Foreskin fibroblast (primary cell): ENCODE measurements around a stretch of chr2.

GRCh38 chr2:127105529-127106685 lies 1.0 kb downstream of the BIN1 start:
- RRBS: 2% methylated on average over 39 of the region's 64 CpGs

DNA sequence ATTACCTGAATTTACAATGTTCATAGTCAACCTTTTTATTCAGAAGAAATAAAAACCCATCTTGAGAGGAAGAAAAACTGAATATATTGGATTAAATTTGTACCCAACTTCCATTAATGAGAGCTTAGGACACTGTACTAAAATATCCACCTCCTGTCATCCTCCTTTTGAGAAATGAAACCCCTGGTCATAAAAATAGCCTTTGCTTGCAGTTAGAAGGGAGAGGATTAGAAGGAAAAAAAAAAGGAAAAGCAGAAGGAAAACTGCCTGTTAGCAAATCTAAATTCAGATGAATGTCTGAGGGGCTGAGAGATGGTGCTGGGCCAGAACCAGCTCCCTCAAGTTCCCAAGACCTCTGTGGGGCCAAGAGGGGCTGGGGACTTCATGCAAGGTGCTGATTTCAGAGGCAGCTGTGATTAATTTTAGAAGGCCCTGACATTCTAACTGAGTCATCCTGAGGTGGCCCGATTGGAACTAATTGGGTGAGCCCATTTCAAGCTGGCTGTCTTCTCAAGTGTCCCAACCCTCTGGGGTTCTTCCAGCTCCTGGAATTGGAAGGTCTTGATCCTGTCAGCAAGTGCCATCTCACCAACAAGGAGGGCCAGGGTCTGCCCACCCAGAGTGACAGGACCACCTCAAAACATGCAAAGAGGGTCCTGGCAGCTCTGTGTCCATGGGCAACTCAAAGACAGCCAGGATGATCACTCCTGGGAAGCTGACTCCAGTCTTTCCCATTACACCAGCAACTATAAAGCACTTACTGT lies 38.5 kb upstream of the BIN1 start:
- RRBS: no CpG with 5 or more reads among the region's 1 CpG

- RRBS: no CpG with 5 or more reads among the region's 8 CpGs
These were observed 45.2 kb downstream of the CYP27C1 start for GRCh38 chr2:127174928-127175349.

DNA sequence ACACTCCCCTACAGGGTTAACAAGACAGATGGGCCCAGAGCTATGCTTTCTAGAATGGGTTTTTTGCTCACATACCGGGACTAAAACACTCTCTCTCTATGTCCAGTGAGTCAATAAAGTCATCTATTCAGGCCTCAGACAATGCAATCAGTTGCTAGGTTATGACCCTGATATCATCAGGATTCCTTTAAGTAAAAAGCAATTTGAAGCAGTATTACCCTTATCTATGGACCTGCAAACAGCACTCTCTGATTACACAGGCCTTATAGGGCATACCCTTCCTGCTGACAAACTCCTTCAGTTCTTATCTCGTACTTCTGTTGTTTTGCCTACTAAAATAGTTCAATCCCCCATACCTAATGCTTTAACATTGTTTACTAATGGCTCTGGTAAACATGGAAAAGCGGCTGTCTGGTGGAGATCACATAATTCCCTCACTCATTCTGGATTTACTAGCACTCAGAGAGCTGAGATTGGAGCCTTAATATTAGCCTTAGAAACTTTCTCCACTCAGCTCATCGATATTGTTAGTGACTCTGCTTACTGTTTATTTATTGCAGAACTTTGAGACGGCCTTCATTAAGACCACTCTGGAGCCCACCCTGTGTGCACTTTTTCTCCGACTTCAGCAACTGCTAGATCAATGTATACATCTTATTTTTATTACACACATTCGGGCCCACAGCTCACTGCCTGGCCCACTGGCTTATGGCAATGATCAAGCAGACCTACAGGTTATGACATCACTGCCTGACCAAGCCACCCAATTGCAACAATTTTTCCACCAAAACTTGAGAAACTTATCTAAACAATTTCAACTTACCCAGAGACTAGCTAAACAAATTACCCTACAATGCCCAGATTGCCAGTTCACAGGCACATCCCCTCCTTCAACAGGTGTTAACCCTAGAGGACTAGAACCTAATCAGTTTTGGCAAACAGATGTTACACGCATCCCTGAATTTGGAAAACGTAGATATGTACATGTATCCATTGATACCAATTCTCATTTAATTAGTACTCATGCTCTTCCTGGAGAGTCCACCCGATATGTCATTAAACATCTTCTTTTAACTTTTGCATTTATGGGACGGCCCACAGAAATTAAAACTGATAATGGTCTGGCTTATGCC lies 13.7 kb downstream of the MAP3K2 start:
- RRBS: no CpG with 5 or more reads among the region's 11 CpGs

DNA sequence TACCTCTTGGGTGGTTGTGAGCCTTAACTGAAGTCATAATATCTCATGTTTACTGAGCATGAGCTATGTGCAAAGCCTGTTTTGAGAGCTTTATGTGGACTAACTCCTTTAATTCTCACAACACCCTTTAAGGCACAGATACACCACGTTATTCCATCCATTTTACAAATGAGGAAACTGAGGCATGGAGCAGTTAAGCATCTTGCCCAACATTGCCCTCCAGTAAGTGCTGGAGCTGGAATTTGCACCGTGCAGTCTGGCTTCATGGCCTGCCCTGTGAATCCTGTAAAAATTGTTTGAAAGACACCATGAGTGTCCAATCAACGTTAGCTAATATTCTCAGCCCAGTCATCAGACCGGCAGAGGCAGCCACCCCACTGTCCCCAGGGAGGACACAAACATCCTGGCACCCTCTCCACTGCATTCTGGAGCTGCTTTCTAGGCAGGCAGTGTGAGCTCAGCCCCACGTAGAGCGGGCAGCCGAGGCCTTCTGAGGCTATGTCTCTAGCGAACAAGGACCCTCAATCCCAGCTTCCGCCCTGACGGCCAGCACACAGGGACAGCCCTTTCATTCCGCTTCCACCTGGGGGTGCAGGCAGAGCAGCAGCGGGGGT lies 1.2 kb downstream of the PROC start:
- RRBS: no CpG with 5 or more reads among the region's 12 CpGs

GRCh38 chr2:127455535-127456165 lies 37.4 kb downstream of the PROC start:
- RRBS: no CpG with 5 or more reads among the region's 4 CpGs

GRCh38 chr2:127525315-127525889 lies 887 bp downstream of the IWS1 start:
- RRBS: no CpG with 5 or more reads among the region's 13 CpGs

GRCh38 chr2:127632477-127633143 lies 13.3 kb upstream of the GPR17 start:
- RRBS: no CpG with 5 or more reads among the region's 17 CpGs

DNA sequence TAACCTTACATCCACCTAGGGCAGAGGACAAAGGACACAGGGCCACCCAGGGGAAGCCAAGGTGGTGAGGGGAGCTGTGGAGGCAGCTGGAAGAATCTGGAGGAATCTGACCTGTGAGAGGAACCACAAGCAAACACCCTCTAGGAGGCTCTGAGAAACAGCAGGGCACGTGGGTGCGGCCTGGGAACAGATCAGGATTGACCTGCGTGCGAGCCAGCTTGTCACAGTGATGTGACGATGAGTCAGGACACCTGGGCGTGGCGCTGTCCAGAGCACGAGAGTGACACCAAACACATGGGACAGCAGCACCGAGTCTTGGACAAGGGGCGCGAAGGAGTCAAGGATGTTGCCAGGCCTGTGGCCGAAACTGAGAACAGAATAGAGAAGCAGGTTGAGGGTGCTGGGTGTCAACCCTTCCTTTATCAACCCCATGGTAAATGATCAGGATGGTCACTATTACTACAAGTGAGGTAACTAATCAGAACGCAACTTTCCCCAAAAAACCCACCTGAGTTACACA lies 739 bp upstream of the SFT2D3 start:
- RRBS: no CpG with 5 or more reads among the region's 13 CpGs

GRCh38 chr2:127737769-127738703 lies 36.7 kb downstream of the SFT2D3 start:
- RRBS: no CpG with 5 or more reads among the region's 3 CpGs

GRCh38 chr2:127745929-127746797 lies 44.9 kb downstream of the SFT2D3 start:
- RRBS: no CpG with 5 or more reads among the region's 4 CpGs

DNA sequence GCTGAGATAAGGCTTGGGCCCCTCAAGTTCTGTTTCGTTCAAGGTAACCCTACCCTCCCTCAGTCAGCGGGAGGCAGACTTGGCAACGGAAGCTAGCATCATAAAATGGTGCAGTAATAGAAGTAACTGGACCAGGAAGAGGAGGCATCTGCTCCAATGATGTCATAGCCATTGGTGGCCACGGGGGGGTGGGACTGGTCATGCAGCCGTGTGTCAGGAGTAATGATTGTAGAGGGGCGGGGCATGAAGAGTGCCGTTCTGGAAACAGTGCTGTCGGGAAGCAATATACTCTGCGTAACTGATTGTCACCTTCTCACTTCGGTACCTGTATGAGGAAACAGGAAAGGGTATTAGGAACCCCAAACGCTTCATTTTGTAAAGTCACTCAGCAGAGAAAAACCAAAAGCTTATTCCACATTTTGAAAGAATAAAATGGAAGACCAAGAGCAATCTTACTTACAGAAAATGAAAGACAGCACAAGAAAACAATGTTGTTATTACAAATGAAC lies 7.0 kb upstream of the POLR2D start:
- RRBS: no CpG with 5 or more reads among the region's 11 CpGs

DNA sequence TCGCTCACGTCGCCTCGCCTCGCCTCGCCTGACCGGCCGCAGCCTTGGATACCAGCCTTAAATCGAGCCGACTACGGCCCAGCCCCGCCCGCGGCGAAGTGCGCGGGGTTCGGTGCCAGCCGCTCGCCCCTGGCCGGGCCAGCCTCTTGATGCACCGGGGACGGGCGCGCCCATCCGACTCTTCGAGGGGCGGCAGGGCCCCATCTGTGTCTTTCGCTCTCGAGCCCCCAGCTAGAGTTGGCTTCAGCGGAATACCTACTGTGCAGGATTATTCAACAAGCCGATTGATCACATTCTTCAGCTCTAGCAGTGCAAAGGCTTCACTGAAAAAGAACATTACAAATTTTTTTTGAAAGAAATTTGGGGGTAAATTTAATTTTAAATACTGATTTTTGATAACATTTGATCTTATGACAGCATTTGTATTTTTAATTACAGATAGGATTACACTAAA lies 883 bp upstream of the AMMECR1L start:
- RRBS: no CpG with 5 or more reads among the region's 32 CpGs

DNA sequence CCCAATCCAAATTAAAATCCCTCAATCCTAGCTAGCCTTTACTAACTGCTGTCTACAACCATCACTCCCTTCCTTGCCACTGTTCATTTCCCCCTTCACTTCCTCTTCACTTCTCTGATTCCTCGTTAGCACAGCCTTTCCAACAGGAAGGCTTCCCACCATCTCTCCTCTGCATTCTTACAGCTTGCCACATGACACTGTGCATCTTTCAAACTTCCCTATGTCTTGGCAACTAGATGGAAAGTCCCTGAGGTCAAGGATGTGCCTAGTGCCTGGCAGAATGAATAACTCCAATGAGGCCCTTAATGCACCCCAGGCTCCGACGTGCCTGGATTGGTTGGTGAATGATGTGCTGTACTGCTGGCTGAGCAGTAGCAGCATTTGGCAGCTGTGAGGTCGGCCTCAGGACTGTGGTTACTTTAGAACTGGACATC lies 15.1 kb downstream of the SAP130 start:
- RRBS: no CpG with 5 or more reads among the region's 4 CpGs

DNA sequence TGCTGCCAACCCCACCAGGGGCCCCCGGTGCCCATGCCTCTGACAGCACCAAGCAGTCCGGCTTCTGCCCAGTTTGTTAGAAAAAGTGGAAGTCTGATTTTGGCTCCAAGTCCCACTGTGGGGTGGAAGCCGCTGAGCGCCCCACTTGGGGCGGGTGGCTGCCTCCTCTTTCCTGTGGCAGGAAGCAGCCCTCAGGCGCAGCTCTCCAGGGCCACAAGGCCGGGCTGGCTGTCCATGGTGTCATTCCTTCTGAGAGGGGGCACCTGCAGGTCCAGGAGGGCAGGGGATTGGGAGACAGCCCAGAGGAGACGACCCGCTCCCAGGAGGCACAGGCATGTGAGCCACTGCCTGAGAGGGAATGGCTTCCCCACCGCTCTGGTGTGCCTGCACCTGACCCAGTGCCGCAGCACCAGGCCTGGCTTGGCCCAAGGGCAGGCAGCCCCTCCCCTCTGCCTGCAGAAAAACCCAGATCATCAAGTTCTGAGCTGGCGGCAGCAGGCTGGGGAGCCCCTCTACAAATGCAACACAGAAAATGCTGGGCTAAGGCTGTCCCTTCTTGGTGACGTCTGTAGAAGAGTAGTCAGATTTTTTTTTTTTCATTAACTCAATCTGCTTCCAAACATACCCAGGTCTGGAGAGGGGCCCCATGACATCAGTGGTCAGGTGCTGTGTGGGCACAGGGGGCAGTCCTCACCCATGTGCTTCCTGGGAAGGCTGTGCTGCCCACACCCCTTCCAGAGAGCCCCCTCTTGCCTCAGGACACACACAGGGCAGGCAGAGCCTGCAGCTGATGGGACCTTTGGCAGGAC lies 38.4 kb downstream of the HS6ST1 start:
- RRBS: no CpG with 5 or more reads among the region's 13 CpGs

GRCh38 chr2:128316548-128317075 lies 2.1 kb downstream of the HS6ST1 start:
- RRBS: no CpG with 5 or more reads among the region's 6 CpGs

DNA sequence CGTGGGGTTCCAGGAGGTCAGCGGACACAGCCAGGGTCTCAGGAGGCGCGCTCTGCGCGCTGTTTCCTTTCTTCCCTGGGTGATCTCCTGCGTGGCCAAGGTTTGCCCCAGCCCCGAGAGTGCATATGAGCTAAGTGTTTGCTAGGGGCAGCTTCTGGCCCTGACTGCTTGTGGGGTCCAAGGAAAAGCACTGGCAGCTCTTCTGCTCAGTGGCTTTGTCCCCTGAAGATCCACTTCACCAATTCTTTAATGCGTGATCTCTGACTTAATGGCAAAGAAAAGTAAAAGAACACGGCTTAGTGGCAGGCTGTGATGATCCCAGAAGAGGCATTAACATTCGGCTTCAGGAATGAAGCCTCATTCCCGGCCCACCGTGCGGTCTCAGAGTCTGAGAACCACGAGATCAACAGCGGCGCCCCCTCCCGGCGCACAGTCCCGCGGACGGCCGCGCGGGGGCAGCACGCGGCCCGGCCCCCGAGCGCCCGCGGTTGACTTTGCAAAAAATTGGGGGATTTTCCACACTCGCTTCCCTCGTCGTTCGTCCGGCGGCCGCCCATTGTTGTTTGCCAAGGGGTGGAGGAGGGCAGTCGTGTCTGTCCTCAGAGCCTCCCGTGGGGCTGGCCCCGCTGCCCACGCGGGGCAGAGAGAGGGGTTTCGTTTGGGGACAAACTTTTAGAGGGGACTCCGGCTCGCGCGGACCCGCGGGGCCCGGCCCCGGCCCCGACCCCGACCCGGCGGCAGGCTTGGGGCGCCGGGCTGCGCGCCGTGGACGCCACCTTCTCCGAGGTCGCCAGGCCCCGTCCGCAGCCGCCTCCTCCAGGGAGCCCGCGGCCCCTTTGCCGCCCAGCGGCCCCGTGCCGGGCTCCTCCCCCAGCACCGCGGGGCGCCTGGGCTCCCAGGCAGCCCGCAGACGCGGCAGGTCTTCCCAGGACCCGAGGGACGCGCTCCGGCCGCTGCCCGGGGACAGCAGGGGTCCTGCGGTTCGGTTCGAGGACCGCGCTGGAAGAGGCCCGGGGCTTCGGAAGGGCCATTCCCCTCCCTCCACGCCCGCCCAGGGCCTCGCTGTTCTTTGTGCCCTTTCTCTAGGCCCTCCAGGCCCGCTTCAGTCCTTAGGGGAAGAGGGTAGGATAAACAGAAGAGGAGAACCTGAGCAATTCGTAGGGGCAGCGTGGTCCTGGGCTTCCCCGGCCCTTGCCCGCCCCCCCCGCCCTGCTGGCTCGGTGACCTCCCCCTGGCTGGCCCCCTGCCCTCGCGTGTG lies 3.3 kb upstream of the HS6ST1 start:
- RRBS: 2% methylated on average over 57 of the region's 105 CpGs

GRCh38 chr2:128425843-128426594 lies 107.4 kb upstream of the HS6ST1 start:
- RRBS: no CpG with 5 or more reads among the region's 12 CpGs

DNA sequence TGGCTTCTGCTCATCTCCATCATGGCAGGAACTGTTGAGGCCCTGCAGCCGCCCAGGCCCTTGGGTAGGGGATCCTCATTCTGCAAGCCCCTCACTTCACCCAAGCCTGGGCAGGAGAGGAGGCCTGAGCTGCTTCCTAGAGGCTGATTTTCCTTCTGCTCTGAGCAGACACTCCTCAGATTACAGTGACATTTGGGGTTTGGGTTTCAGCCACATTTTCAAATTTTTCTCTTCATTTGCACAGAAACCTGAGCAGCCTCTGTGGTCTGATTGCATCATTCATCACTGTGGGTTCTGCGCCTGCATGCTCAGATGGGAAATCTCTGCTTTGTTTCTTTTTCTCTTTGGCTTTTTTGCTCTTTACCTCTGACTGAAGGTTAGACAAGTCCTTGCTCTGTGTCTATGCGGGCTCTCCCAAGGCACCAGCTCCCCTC lies 305.3 kb upstream of the HS6ST1 start:
- RRBS: no CpG with 5 or more reads among the region's 3 CpGs

DNA sequence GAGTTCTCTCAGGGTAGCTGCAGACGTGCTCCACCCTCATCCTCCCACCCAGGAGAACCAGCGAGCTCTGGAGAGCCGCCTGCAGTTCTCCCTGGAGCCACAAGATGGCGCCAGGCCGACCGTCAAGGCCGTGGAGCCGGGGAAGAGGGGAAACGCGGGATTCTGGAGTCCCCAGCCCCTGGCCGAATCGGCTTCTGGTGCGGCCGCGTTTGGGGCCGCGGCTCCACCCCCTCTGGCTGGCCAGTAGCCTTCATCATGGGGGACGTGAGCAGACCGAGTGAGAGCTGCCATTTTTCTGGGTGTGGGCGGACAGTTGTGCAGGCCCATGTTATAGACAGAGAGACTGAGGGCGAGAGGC lies 418.0 kb upstream of the HS6ST1 start:
- RRBS: no CpG with 5 or more reads among the region's 21 CpGs